NALM6 (cell line): ENCODE measurements around a stretch of chr18.

GRCh38 chr18:36693949-36694705, 134.7 kb downstream of the TPGS2 start:
- PRO-cap: no peak

DNA sequence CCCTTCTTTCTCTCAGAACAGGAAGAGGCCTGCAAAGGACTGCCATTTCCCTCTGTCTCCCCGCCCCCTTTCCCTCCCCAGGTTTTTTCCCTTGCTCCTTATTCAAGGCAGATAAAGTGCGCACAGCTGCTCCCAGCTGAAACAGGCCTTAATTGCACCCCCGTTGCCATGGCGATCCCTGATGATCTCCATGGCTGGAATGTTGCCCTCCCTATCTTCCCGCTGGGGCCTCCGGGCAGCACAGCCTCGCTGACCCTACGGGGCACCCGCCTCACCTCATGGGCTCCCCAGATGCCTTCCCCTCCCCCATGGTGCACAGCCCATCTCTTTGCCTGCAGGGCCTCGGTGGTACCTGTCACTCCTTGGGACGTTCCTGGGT, 115.2 kb downstream of the CELF4 start:
- PRO-cap: no peak

- PRO-cap: no peak
Measured at GRCh38 chr18:37524431-37525165, 41.0 kb downstream of the CELF4 start.

DNA sequence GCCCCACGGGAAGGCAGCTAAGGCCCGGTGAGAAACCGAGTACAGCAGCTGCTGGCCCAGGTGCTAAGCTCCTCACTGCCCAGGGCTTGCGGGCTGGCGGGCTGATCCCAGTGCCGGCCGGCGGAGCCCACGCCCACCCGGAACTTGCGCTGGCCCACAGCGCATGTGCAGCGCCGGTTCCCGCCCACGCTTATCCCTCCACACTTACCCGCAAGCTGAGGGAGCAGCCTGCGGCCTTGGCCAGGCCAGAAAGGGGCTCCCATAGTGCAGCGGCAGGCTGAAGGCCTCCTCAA, 1152.9 kb upstream of the CELF4 start:
- PRO-cap: no peak

DNA sequence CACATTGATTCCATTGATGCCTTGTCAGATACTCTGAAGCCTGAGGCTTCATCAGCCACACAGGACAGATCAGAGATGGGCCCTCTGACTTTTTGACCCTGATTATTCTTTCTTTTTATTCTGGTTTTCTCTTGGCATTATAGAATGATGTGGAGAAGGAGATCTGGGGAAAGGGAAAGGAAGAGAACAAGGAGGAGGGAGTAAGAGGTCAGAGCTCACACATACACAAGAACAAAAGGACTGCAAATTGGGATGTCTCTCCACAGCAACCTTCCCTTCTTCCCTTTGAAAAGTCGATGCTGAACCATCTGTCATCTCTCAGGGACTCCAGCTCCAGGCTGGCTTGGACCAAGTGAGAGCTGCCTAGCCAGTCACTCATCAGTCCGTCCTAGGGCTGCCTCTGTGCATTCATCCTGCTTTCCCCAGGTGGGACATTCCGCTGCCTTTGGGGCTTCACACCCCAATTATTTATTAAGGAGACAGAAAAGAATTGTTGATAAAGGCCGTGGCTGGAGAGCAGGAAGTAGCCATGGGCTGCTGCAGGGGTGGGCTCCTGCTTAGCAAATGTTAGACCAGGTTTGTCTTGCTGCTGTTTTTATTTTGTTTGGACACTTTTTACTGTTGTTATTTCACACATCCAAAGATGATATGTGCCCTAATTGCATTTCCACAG, 153.0 kb downstream of the PIK3C3 start:
- PRO-cap: no peak

- PRO-cap: no peak
Measured at GRCh38 chr18:44678838-44679902, 1.5 kb upstream of the SETBP1 start.

- PRO-cap: no peak
Measured at GRCh38 chr18:44750393-44751308, 70.0 kb downstream of the SETBP1 start.

DNA sequence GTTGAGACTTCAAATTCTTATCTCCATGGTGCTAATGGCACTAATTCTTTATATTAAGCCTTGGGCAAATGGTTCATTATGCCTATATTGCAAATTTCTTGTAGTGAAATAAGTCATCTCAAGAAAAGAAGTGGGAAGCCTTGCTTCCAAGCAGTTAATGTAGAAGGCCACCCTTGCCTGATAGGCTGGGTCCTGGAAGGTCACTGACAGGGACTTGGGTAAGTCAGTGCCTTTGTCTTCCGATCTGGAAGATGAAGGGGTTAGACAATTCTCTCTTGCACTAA, 103.1 kb downstream of the SETBP1 start:
- PRO-cap: no peak

DNA sequence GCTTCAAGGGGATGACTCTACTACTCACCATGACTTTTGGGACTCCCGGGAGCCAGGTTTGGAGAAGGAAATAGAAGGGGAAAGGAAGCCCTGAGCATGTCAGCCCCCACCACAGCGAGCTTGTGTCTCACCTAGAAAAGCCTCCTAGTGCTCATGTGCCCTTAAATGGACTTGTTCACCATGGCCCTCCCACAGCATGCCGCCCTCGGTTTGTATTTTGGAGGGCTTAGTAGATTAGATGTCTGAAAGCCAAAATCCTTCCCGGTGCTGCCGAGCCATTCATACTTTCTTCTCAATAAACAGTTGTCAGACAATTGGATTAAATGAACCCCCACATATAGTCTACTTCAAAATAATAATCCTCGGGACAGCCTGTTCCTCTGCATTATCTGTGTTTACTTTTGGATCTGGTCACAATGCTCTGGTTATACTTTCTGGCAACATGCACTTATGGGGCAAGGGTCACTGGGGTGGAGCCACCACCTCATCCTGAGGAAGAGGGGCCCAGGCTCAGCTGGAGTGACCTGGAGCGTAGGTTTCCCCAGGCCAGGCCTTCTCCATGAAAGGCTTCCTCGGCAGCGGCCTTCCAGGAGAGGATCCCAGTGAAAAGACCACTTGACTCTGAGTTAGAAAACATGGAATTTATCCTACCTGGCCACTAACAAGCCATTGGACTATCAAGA, 237.3 kb downstream of the SETBP1 start:
- PRO-cap: no peak

DNA sequence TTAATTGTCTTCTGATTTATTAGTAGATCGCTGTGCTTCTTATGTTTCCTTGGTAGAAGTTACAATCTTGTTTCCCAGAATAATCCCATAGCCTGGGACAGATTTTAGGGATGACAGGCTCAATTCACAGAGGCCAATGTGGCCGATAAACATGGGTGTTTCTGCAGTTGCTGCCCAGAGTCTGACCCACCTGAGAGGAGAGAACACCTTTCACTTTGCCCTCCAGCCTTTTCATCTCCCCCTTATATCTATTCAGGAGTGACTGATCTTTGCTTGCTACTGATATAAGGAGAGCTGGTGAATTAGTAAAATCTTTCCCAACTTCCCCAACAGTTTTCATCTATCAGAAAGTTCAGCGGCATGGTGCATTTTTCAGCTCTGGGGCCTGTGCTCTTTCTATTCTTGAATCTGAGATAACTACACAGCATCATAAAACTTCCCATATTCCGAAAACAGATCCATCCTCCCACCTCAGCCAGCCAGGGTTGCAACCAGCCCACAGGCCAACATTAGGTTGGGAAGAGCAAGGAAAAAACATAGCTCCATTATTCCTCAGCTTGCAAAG, 297.0 kb downstream of the SETBP1 start:
- PRO-cap: no peak

DNA sequence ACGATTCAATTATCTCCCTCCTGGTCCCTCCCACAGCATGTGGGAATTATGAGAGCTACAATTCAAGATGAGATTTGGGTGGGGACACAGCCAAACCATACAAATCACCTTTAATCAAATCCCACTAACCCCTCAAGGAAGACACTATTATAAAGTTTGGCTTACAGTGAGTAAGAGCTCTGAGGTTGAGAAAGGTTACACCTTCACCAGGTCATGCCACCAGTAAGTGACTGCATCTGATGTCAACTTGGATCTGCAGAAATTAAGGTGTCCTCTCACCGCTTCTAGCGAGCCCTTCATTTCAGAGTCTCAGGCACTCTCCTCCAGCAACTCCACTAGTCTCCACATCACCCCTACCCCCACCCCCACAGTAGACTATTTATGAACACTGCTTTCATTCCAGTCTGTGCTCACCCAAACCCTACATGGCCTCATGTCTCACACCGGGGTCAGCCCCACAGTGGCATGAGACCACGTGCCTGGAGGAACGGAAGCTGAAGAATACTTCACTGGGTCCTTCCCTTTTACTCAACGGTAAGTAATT, 47.4 kb downstream of the SLC14A1 start:
- PRO-cap: no peak

GRCh38 chr18:45837372-45838058, 12.0 kb downstream of the SIGLEC15 start:
- PRO-cap: no peak

- PRO-cap: no peak
Measured at GRCh38 chr18:45896536-45897007, 70.6 kb downstream of the EPG5 start.

- PRO-cap: no peak
Measured at GRCh38 chr18:46068583-46069289, 3.3 kb downstream of the PSTPIP2 start.

DNA sequence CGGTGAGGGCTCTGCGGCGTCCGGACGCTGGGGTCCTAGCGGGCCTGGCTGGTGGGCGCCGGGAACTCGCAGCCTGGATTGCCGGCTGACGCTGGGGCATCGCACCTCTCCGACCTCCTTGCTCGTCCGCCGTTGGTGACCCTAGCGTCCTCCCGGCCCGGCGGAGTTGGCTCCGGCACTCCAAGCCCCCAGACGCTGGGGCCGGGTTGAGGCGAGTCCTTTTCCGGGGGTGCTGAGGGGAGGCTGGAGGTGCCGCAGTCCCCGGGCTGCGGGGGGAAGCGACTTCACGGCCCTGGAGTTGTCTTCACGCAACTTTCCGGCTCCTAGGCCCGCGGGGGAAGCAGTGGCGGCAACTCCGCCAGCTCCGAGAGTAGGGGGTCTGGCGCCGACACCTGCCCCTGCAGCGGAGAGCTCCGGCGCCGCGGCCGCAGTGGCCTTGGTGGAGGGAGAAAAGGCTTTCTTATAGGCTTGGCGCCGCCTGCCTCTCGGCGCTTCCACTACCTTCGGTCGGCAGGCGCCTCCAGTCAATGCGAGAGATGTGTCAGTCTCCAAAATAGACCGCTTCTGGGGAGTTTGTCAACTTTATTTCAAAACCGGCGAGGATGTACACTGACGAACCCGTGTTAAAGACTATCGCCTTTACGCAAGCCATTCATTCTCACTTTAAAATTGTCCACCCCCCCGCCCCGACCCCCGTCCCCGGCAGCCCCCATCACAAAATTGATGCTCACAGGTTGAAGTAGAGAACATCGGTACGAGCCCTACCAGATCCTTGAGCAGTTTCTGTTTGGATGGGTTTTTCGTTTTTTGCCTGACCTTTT, 813 bp downstream of the C18orf25 start:
- PRO-cap: unidirectional peak, minus-strand start at position 432 of the sequence

DNA sequence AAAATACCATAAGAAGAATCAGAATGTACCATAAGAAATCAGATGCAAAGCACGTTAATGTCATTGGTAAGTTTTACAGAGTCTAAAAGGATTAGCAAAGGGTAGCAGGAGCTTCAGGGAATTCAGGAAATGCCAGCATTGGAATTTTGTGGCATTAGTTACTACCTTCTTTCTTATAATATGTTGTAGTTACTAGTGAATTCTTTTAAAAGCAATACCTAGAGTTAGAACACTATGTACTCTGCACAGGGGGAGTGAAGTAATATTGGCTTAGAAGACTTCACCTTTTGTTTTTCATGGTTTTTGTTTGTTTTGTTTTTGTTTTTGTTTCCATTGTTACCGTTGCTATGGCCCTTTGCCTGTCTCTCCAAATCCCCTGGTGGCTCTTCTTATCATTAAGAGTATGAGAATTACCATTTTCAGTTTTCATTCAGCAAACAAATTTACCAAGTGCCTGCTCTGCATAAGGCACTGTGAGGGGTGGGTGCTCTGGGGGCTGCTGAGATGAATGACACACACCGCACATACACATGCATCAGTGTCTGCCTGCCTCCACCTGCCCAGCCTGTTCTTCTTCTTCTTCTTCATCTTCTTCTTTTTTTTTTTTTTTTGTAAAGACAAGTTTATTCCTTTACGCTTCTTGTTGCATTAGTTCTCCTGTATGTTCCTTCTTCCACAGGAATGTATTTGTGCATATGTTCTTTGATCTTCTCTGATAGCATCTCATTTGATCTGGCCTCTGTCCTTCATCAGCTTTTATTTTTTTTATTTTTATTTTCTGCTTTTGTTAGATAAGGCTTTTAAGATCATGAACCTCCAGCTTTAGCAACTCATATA, 69.5 kb upstream of the RNF165 start:
- PRO-cap: no peak

- PRO-cap: no peak
Measured at GRCh38 chr18:46322366-46323142, 11.3 kb upstream of the RNF165 start.

DNA sequence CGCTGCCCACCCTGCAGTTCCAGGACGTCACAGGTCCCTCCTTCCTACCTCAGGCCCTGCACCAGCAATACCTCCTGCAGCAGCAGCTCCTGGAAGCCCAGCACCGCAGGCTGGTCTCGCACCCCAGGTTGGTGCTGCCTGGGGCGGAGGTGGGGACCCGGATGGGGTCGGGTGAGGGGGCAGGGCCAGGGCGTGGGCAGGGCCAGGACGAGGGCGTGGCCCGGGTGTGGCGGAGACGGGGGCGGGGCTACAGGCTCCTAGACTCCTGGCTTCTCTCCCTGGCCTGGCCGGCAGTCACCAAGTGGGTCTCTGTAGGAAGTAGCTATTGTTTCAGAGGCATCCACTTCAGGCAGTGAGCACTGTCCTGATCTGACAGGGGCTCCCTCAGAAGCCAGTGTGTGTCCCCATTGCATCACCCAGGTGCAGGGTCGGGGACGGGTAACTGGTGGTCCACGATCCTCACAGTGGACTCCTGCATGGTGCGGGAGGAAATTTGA, 99.6 kb downstream of the RNF165 start:
- PRO-cap: no peak

- PRO-cap: no peak
Measured at GRCh38 chr18:46820687-46821366, 64.0 kb upstream of the ST8SIA5 start.

DNA sequence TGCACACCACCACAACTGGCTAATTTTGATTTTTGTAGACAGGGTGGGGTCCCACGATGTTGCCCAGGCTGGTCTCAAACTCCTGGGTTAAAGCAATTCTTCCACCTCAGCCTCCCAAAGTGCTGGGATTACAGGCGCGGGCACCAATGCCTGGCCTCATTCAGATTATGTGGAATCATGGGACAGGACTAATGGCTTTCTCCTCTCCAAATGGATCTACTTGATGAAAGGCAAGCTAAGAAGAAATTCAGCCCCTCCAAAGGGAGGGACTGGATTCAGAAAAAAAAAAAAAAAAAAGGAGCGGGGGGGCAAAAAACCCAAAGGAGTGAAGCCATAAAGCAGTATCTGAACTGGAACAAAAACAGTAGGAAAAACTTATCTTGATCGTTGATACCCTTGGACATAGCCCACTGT, 1.7 kb upstream of the HDHD2 start:
- PRO-cap: no peak